BE2C (cell line): ENCODE data around the genes PCDH12 and ARHGAP26.

GRCh38 chr5:141879955-141880333, 1.7 kb upstream of the PCDH1 start:
- RRBS, result no CpG with 5 or more reads among the region's 6 CpGs

DNA sequence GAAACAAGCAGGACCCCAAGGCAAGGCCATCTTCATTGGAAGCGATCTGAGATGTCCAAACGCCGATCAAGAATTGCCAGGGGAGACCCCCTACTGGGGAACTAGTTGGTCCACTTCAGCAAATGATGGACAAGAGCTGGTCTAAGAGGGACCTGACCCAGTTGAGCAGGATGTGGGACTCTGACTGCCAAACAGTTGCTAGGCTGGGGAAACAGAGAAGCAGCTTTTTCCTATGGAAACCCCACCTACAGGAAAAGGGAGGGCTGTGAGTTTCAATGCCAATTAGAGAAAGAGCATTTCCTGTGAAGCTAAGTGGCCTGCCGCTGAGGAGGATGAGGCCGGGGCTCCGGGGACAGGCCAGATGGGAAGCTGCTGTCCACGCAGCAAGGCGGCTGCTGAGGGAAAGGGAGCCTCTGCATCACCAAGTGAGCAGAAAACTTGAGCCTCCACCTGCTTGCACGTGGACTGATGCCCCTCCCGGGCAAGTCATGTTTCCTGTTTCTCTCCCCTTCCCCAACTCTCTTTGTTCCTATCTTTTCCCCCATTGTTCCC, at the start of gene PCDH12:
TSS of gene PCDH12 (minus strand) at position 202 of the 552 bp plus-strand sequence.
- RRBS, result no CpG with 5 or more reads among the region's 10 CpGs

- RRBS, result under 1% methylated on average over 14 of the region's 80 CpGs
Measured at GRCh38 chr5:142323825-142324937, 640 bp downstream of the SPRY4 start.

DNA sequence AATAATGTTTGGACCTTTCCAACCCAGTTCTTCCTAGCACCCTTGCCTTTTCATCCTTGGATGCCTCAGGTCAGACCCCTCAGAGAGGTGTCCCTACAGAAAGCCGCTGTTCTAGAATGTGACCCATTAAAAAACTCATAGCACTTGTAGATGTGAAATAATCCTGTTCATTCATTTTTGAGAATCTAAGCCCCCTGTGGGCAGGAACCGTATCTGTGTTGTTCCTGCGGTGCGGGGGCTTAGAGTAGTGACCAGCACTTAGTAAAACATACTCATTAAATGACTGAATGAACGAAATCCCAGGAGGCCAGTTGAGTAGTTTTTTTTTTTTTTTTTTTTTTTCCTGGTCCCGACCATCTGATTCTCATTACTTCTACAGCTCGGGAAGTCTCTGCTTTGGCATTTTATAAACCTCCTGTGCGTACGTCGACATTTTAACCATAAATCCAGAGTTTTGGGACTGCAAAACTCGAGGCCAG, 31.4 kb upstream of the SPRY4 start:
- RRBS, result no CpG with 5 or more reads among the region's 11 CpGs

DNA sequence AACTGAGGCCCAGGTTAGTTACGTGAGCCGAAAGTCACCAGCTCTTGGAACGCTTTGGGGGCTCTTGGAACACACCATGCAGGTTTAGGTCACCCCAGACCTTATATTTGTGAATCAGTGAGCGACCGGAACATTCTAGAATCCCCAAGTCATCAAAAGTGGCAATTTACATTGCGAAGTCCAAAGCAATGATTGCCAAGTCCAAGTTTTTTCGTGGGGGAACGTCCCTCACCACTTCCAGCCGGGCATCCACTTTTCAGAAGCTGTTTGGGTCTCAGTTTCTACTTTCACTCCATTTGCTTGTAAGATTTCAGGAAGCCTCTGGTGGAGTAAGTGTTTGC, 32.7 kb upstream of the SPRY4 start:
- RRBS, result 94% methylated on average over 4 of the region's 9 CpGs

GRCh38 chr5:142376472-142376833, 51.6 kb upstream of the SPRY4 start:
- RRBS, result no CpG with 5 or more reads among the region's 11 CpGs

DNA sequence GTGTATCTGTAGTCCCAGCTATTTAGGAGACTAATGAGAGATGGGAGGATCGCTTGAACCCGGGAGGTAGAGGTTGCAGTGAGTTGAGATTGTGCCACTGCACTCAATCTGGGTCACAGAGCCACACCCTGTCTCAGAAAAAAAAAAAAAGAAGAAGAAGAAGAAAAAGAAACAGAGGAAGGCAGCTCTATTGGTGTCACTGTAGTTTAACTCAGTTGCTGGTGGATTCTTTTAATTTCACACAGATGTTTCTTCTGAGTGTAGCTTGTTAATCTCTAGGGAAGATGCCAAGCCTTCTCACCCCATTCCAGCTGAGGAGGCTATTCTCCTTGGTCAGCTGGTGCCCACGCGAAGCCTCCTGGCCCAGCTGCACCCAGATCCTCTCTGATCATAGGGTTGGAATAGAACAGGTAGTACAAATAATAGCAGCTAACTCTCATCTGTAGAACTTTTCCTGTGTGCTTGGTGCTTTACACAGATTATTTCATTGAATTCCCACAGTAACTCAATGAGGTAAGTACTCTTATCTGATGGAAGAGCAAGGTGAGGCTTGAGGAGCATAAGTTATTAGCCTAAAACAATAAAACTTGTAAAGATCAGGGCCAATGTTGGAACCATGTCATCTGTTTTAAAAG, 113.8 kb upstream of the SPRY4 start:
- RRBS, result no CpG with 5 or more reads among the region's 4 CpGs

DNA sequence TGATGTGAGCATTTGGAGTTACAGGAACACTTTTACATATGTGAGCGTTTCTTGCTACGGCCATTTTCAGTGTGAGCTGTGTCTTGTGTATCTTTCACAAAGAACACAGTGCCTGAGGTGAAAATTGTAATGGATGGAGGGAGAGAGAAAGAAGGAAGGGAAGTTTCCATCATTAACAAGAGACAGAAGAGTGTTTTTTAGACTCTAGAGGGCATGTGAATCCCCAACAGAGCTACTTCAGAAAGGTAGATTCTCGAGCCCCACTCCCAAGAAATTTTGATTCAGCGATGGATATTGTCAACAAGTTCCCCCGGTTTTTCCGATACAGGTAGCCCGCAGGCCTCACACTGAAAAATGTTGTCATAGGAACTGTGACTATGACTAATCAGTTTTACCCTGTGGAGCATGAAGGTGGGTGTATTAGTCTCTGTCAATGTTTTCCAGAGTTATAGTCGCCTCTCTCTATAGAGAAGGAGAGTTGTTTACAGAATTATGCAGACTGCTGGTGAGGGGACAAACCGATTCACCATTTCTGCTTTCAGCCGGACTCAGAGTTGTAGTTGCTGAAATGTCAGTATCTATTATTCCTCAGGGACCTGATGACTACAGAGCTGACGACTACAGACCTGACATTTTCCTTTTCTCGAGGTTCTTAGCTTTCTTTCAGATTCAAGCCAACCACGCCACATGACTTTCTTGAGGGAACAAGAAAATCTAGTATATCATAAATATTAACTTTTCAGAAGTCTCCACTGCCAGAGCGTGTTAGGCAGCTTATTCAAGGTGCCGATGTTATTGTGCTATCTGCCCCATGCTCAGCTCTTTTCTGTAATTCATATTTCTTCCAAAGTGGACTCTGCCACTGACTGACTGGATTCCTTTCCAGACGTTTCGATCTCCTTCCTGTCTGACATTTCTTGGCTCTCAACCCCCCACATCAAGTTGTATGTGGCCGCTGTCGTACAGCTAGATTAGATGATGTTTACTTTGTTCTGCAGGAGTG, 178.3 kb downstream of the FGF1 start:
- RRBS, result no CpG with 5 or more reads among the region's 19 CpGs

DNA sequence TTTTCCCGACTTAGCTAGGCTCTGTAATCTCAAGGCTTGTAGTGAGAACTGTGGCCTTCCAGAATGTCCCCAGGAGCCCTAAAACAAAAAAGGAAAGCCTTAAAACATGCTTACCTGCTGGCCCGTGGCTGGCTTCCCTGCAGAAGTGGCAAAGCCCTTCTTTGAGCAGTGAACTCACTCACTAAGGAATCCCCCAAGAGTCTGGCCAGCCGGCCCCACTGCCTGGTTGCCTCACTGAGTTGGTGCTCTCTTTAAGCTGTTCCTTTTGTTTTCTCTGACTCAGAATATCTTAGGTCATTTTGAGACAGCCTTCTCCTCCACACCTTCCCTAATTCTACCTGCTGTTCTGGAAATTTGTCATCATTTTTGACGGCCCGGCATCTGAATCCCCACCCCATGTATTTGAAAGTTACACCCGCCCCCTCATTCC, 41.9 kb downstream of the FGF1 start:
- RRBS, result no CpG with 5 or more reads among the region's 6 CpGs

DNA sequence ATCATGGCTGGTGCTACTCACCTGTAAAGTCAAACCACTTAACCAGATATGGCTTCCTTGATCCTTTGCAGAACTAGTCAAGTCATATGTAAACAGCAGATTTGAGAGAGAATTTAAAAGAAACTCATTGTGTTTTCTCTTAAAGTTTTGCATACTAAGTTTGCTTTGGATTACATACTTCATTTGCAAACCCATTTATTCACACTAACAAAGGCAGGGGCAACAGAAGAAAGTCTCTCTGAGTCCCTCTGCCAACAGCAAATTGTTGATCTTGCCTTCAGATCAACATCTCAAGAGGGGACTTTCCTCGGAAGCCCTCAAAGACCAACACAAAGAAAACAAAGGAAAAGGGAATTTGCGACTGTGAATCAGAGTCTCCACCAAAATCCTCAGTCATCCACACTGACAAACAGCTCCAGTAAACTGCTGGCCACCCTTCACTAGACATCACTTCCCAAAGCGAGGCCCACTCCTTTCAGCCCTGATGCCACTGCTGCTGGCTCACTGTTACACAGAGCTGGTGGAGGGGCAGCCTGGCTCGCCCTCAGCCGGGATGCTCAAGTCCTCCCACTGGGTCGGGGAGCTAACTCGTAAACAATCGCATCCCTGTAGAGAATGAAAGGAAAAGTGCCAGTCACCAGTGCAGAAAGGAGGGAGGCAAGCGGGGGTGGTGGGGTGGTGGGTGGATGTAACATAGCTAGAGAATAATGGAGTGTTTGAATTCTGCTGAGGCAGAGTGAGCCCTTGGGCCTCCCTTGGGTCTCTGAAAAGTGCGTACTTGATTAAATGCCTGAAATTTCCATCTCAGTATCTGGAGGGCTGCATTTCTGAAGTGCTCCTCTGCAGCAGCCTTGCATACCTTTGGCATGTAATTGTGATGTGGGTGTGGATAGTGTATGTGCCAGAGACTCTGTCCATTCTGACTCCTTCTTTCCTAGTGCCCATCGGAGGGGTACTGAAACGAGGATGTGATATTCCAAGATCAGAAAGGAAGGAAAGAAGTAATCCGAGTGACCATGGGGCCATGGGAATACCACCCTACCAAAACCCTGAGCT, 1.3 kb downstream of the FGF1 start:
- RRBS, result no CpG with 5 or more reads among the region's 13 CpGs

- RRBS, result 2% methylated on average over 52 of the region's 116 CpGs
Measured at GRCh38 chr5:142770033-142770962, at the start of gene ARHGAP26. Gene ARHGAP26, plus strand, starts transcription at chr5:142770377.

DNA sequence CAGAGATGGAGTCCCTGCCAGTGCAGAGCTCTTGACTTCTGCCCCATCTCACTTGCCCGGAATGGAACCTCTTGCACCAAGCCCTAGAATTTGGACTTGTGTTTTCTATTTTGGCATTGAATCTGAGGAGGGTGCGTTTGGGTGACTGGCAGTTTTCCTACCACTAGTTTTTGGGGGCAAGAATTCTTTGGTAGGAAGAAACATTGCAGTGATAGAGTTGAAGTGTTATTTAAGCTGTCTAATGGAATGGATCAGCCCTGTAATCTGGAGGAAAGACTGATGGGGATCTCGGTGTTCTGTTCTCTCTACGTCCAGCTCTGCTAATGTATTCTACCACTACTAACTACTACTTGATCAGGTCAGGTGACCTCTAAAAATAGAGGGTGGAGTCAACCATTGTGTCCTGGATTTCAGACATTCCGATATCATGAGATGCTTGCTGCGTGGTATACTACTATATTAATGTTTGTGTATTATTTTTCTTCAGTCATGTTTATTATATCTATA, 2.6 kb downstream of the ARHGAP26 start:
- RRBS, result no CpG with 5 or more reads among the region's 6 CpGs

- RRBS, result no CpG with 5 or more reads among the region's 9 CpGs
Measured at GRCh38 chr5:142792489-142793147, 22.4 kb downstream of the ARHGAP26 start.

DNA sequence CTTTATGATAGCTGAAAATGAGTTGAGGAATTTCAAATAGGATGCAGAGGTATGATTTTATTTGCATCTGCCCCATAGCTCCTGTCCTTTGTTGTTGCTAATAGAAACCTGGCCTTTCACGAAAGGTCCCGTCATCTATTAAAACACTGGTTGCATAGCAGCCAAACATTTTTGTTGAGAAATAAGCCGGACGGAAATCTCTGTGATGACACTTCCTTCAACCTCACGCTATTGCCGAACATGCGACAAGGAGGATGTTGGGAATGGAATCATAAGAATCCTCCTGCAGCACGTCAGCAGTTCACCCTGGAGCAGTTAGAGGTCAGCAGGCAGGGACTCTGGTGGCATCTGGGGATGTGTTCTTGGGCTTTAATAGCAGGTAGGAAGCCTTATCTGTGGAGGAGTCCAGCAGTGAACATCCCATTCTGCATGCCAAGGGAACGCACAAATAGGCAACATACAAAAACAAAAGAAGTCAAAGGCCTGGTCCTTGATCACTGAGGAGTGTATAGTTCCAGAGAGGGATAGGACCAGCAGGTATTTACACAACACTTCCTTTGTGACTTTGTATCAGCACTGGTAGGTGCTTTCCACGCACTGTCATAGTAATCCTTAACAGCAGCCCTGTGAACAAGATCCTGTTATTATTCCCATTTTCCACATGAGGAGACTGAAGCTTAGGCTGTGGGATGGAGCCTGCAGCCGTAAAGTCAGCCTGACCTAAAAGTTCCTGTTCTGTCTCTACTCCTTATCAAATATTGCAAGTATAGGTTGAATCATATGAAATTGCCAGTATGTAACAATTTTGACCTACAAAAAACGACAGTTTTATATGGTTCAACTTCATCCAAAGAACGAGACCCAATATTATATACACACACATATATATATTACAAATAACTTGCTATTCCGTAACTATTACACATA, 33.5 kb downstream of the ARHGAP26 start:
- RRBS, result no CpG with 5 or more reads among the region's 14 CpGs

DNA sequence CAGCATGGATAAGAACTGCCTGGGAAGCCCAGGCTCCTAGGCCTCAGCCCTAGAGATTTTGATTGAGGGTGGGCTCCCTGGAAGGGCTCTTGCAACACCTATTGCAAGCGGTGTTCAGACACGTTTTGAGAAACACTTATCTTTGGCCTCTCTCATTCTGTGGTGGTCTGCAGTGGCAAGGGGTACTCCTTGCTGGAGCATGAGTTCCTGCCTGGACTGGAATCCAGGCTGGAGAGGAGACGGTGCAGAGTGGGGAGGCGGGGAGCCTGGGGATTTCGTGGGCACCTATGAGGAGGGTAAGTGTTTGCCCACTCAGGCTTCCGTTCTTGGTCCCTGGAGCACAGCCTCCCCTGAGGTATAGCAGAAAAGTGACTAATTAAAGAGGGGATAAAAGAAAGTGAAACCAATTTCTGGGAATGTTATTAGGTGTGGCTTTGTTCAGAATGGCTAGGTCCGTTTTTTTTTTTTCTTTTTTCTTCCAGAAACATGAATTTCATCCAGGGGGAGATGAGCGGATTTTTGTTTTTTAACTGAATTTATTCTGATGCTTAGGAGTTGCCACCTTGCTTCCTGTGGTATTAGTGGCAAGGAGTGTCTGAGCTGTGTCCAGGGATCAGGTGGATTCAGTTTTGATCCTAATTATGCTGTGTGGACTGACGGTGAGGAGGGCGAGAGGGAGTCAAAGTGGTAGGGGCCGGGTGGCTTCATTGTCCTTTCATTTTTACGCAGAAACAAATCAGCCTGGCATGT, 90.9 kb downstream of the ARHGAP26 start:
- RRBS, result 92% methylated on average over 2 of the region's 12 CpGs

- RRBS, result no CpG with 5 or more reads among the region's 3 CpGs
Measured at GRCh38 chr5:142884812-142885514, 114.8 kb downstream of the ARHGAP26 start.

DNA sequence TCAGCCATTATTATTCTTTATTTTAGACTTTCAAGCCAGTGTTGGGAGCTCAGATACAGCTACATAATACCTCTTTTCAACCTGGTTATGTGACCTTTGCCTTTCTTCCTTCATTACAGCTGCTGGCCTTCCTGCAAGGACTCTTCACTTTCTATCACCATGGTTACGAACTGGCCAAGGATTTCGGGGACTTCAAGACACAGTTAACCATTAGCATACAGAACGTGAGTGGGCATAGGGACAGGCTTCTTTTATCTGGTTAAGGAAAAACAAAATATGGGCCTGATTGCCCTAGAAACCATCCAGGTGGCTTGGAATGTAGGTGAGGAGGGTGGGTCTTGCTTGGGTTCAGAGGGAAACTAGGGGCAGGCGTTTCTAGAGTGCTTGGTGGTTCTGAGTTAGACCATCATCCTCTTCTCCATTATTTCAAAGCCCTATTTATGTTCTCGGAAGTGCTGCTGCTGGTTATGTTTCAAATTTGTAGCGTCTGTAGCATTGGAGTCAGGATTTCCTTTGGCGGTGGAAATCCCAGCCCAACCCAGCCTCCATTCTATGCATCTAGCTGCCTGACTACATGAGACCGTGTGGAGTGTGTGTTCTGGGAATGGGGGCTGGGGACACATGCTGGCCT, 131.8 kb downstream of the ARHGAP26 start:
- RRBS, result no CpG with 5 or more reads among the region's 8 CpGs

- RRBS, result no CpG with 5 or more reads among the region's 12 CpGs
Measured at GRCh38 chr5:143002050-143003227, 232.3 kb downstream of the ARHGAP26 start.

- RRBS, result no CpG with 5 or more reads among the region's 10 CpGs
Measured at GRCh38 chr5:143031639-143032425, 261.7 kb downstream of the ARHGAP26 start.

- RRBS, result no CpG with 5 or more reads among the region's 3 CpGs
Measured at GRCh38 chr5:143220581-143221480, 182.7 kb downstream of the NR3C1 start.